SK-MEL-5 (cell line): Measurements from ENCODE around the genes ACKR2 and KRBOX1.

GRCh38 chr3:41681271-41682034 lies 280.4 kb downstream of the ULK4 start:
RAMPAGE:
- cytosol, long total RNA = no peak
- long total RNA = no peak
- nucleus, long total RNA = no peak

GRCh38 chr3:42024646-42025410 lies 62.9 kb upstream of the ULK4 start:
RAMPAGE:
- cytosol, long total RNA = no peak
- long total RNA = no peak
- nucleus, long total RNA = no peak

DNA sequence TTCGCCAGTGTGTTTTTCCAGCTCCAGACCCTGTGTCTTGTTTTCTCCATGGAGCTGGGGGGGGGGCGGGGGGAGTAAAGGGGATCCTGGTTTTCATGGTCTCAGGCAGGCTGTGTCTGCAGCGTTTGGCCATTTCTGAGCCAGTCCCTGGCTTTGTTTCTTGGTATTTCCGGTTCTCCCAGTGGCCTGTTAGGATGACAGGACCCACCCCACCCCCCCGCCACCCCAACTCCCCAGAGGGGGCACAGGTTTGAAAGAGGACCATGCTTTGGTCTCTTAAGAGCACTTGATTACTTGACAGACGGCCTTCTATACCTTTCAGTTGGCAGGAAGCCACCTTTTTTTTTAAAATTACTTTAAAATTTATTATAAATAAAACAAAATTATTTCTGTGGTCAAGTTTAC lies 47.6 kb upstream of the TRAK1 start:
RAMPAGE:
- cytosol, long total RNA = no peak
- long total RNA = no peak
- nucleus, long total RNA = no peak

GRCh38 chr3:42098652-42099196 lies 7.6 kb downstream of the TRAK1 start:
RAMPAGE:
- cytosol, long total RNA = no peak
- long total RNA = no peak
- nucleus, long total RNA = no peak

GRCh38 chr3:42099514-42100172 lies 8.5 kb downstream of the TRAK1 start:
RAMPAGE:
- cytosol, long total RNA = no peak
- long total RNA = no peak
- nucleus, long total RNA = no peak

GRCh38 chr3:42179120-42179951 lies 86.6 kb downstream of the CCK start:
RAMPAGE:
- cytosol, long total RNA = no peak
- long total RNA = no peak
- nucleus, long total RNA = no peak

GRCh38 chr3:42472926-42474017 lies 29.2 kb upstream of the VIPR1 start:
RAMPAGE:
- cytosol, long total RNA = no peak
- long total RNA = no peak
- nucleus, long total RNA = no peak

DNA sequence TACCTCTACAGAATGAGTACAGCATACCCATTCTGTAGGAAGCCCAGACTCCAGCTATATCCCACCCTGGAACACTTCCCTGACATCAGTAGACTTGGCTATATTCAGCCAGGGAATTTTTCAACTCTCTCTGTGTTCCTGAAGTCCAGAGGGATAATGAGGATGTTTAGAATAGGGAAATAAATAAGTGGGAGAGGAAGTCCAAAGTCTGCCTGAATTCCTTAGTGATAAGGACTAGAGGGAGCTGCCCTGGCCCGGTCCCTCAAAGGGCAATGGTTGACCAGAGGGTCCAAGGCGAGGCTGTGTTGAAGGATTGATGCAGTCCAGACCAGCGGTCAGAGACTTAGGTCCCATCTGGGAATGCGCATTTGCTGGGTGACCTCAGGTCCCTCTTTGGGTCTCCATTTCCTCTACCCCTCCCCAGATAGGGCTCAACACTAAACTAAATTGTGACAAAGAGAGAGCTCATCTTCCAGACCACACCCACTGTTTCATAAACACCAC lies 7.9 kb downstream of the VIPR1 start:
RAMPAGE:
- cytosol, long total RNA = no peak
- long total RNA = no peak
- nucleus, long total RNA = no peak

DNA sequence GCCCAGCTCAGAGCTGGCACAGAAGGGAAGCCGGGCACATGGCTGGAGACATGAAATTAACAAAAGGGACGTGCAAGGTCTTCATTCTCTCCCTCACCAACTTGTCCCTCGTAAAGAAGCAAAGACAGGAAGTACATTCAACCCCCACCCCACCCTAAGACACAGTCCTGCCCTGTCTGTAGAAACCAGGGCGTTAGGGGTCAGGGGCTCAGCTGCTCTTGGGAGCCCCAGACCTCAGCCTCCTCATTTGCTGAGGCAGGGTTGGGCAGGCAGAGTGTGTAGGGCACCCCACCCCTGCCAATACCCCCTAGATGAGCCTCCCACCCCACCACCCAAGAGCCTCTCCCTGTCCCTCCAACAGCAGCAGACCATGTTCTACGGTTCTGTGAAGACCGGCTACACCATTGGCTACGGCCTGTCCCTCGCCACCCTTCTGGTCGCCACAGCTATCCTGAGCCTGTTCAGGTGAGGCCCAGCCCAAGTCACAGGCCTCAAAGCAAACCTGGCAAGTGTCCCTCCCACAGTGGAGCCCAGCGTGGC lies 24.7 kb downstream of the VIPR1 start:
RAMPAGE:
- cytosol, long total RNA = no peak
- long total RNA = no peak
- nucleus, long total RNA = no peak

RAMPAGE:
- cytosol, long total RNA = no peak
- long total RNA = no peak
- nucleus, long total RNA = no peak
These were observed 25.6 kb downstream of the SEC22C start for GRCh38 chr3:42555958-42556822.

DNA sequence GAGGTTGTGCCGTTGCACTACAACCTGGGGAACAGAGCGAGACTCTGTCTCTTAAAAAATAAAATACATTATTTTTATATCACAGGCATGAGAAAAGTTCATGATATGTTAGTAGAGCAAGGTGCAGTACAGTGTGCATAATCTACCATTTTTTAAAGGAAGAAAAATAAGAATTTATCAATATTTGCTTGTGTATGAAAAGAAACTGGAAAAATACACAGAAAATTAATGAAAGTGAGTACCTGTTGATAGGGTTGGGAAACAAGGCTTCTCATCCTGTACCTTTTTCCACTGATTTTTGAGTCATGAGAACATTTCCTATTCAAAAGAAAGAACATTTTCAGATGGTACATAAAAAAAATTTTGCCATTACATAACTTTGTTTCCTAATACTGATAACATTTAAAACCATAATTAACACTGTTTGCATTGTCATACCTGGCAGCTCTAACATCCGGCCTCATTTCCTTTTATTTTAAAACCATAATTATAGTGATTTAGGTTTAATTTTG lies 11.6 kb downstream of the NKTR start:
RAMPAGE:
- cytosol, long total RNA = no peak
- long total RNA = no peak
- nucleus, long total RNA = no peak

DNA sequence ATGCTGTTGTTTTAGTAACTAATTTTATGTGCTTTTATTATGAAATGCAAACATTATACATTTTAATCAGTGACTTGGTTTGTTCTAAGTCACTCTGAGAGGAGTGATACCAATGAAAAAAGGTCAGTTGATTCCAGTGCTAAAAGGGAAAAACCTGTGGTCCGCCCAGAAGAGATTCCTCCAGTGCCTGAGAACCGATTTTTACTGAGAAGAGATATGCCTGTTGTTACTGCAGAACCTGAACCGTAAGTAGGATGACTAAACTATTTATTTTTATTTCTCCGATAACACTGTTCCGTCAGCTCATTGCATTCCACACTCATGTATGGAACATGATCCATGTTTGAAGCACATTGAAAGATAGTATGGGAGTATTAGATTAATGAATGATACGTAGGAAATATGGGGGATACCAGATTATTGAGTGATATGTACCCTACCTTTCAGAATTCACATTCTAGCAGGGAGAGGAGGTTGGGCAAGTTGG lies 20.0 kb upstream of the ZBTB47 start:
RAMPAGE:
- cytosol, long total RNA = no peak
- long total RNA = no peak
- nucleus, long total RNA = no peak

DNA sequence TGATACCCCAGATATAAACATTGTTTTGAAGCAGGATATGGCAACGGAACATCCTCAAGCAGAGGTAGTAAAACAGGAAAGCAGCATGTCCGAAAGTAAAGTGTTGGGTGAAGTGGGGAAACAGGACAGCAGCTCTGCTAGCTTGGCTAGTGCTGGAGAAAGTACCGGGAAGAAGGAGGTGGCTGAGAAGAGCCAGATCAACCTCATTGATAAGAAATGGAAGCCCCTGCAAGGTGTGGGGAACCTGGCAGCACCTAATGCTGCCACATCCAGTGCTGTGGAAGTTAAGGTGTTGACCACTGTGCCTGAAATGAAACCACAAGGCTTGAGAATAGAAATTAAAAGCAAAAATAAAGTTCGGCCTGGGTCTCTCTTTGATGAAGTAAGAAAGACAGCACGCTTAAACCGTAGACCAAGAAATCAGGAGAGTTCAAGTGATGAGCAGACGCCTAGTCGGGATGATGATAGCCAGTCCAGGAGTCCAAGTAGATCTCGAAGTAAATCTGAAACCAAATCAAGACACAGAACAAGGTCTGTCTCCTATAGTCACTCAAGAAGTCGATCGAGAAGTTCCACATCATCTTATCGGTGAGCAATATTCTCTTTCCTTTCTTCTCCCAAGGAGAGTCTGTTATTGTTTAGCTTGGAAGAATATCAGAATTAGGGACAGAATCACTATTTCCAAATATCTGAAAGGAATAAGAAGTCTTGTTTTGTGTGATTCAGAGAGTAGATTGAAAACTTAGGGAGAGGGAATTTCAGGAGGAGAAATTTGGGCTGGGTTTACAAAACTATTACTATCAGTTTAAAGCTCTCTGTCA lies 14.1 kb upstream of the ZBTB47 start:
RAMPAGE:
- cytosol, long total RNA = no peak
- long total RNA = no peak
- nucleus, long total RNA = no peak

GRCh38 chr3:42729295-42729560 lies 26.6 kb upstream of the HHATL start:
RAMPAGE:
- cytosol, long total RNA = no peak
- long total RNA = no peak
- nucleus, long total RNA = no peak

DNA sequence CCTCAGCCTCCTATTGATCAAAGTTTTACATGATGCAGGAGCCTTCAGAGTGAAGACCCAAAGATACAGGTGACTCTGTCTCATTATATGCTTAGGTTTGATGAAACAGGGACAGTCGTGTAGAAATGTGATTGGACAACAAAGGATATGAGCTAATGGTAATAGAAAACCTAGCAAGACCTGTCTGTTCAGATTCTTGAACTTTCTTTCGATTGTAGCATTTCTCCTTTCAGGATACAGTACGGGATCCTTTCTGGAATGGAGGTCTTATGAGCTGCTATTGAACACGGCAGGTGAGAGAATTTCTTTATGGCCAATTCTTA lies at the start of gene ACKR2:
Gene ACKR2, plus strand, starts transcription at position 206 of the 323 bp plus-strand sequence.
RAMPAGE:
- cytosol, long total RNA = no peak
- long total RNA = no peak
- nucleus, long total RNA = no peak

DNA sequence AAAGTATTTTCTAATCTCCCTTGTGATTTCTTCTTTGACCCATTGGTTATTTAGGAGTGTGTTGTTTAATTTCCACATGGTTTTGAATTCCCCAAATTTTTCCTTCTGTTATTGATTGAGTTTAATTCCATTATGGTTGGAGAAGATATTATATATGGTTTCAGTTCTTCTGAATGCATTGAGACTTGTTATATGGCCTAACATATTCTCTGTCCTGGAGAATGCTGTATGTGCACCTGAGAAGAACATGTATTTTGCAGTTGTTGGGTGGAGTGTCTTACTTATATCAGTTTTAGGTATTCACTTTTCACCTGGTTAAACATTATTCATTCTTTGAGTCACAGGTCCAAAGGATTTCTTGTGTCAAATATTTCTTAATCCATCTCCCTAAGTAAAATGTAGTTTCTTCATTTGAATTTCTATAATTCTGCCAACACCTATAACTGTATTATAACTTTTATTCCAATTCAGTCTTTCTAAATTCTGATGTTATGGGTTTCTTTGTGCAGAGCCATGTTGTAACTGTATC lies 17.8 kb downstream of the ACKR2 start:
RAMPAGE:
- cytosol, long total RNA = no peak
- long total RNA = no peak
- nucleus, long total RNA = no peak

DNA sequence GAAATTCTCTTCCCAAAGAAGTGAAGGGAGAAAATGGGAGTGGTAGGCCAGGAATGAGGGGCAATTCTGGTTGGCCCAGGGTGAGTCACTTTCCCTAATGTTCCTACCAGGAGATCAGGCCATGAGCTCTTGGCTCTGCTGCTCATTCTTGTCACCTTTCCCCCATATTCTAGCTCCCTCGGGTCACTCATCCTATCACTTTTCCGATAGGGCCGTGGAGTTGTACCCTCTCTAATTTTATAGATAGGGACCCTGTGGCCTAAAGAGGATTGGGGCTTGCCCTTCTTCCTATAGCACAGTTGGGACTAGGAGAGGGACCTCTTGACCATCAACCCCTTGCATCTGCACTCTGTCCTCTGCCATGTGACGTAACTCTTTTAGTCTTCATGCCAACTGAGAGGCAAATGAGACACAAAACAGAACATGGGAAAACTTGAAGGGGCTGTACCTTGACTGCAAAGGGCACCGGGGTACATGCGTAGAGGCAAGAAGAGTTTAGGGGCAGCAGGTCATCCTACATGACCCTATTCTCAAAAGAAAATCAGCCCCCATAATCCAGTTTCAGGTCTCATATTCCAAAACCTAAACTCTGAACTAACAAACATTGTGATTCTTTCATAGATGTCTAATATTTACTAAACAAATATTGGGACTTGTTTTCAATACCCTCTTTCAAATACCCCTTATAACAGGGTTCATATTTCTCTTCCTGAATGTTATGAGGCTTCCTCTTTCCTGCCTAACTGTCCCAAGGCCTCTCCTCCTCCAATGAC lies 20.3 kb downstream of the ACKR2 start:
RAMPAGE:
- cytosol, long total RNA = no peak
- long total RNA = no peak
- nucleus, long total RNA = no peak

DNA sequence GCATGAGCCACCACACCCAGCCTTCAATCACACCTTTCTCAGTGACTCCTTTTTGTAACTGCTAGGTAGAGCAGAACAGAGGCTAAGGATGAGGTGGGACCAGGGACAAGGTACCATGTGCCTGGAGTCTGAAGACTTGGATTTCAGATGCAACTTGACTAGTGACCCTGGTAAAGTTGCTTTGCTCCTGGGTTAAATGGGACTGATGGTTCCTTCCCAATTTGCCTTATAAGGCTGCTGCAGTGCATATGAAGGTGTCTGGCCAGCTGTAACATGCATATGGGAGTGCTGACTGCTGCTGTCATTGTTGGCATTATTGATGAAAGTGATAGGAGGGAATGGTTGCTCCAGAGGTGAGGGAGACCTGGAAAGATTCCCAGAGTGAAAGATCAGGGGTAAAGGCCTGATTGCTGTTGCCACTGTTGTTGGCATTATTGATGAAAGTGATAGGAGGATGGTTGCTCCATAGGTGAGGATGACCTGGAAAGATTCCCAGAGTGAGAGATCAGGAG lies 20.5 kb downstream of the CYP8B1 start:
RAMPAGE:
- cytosol, long total RNA = no peak
- long total RNA = no peak
- nucleus, long total RNA = no peak

RAMPAGE:
- cytosol, long total RNA = no peak
- long total RNA = no peak
- nucleus, long total RNA = no peak
These were observed 5.2 kb upstream of the CYP8B1 start for GRCh38 chr3:42880859-42881374.

GRCh38 chr3:42936118-42936583 lies at the start of gene KRBOX1:
Gene KRBOX1 (plus strand): TSS chr3:42936386.
RAMPAGE:
- cytosol, long total RNA = start-site peak on the plus strand at chr3:42936366-42936414, 167 and 209 reads in 2 replicates
- long total RNA = start-site peak on the plus strand at chr3:42936360-42936402, 52 and 68 reads in 2 replicates
- nucleus, long total RNA = start-site peak on the plus strand at chr3:42936366-42936390, 189 and 43 reads in 2 replicates